ENCODE measurements around a stretch of chr1.

GRCh38 chr1:32773698-32774479 is 32.3 kb downstream of the KIAA1522 start:
- CAGE, long polyA plus RNA = no peak
- RRBS = no CpG with 5 or more reads among the region's 7 CpGs

- CAGE, long polyA plus RNA = no peak
- RRBS = 8% methylated on average over 3 of the region's 22 CpGs
Observed at GRCh38 chr1:32881894-32882772, 4.2 kb upstream of the HPCA start.

DNA sequence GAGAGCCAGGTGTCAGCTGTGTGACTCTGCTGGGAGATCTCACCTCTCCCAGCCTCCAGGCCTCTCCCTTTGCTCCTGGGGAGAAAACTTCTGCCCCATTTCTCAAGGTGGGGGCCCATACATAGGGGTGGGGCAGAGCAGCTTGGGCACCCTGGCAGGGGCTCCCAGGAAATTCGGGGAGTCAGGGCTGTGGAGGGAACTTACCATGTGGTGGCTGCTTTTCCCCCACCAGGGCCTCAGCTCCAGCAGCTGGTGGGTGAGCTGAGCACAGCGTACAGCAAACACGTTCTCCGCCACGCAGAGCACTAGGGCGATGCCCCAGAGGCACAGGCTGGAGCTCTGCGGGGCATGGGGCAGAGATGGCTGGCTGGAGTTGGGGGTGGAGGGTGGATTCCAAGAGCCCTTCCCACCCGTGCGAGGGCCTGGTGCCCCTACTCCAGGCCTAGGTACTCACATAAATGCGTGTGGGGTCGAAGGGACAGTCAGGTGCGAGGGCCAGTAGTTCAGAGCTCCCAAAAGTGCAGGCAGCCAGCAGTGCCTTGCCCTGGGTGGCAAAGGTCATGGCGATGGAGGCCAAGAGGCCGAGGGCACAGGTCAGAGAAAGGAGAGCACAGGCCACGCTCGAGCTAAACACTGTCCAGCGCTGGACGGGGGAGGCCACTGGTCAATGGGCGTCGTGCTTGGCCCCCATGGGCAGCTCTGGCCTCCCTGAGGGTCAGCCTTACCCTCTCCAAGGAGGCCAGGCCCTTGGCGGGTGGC is 5.9 kb downstream of the TMEM54 start:
- CAGE, long polyA plus RNA = no peak
- RRBS = no CpG with 5 or more reads among the region's 21 CpGs

GRCh38 chr1:32972696-32973511 is 8.3 kb upstream of the RNF19B start:
- CAGE, long polyA plus RNA = no peak
- RRBS = 1% methylated on average over 18 of the region's 60 CpGs

GRCh38 chr1:33001124-33002478 is 35.1 kb downstream of the AK2 start:
- CAGE, long polyA plus RNA = no peak
- RRBS = no CpG with 5 or more reads among the region's 10 CpGs

DNA sequence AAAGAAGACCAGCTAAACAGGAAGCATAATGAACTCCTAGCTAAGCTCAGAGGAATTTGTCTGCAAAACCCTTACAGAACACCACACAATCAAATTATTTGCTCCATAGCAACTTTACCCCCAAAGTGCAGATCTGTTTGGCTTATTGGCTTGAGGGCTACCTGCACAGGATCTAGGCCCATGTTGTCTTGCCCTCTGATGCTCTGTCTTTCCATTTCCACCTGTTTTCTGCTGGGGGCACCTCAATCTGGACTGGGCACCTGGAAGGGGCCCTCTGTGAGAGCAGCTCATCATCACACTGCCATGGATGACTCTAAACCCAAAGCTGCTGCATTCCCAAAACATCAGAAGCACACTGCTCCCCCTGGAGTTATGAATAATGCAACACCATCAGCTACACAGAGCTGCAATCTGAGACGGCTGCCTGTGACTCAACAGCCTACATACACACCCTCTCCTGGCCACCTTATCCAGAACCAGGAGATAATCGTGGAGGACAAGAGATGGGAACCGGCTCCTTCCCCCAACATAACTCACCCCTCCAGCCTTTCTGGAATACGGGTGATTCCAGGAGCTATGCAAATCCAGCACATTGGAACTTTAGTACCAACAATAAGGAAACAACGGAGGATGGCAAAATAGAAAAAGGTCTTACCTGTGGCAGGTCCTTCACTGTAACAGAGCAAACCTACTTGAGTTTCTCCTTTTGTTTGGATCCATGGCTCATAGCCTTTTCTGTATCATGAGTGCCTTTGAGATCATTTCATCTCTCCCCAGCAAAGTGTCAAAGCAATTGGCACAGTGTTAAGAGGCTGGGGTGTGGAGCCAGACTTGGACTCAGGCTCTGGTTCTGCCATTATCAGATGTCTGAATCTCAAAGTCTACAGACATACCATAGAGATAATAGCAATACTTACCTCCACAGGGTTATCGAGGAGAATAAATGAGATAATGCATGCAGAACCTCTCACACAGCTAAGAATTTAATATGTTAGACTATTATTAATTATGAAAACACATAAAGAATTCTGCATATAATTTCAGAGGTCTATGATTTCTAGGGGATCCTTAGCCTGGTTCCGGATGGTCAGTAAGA is 29.3 kb downstream of the AK2 start:
- CAGE, long polyA plus RNA = no peak
- RRBS = no CpG with 5 or more reads among the region's 7 CpGs

DNA sequence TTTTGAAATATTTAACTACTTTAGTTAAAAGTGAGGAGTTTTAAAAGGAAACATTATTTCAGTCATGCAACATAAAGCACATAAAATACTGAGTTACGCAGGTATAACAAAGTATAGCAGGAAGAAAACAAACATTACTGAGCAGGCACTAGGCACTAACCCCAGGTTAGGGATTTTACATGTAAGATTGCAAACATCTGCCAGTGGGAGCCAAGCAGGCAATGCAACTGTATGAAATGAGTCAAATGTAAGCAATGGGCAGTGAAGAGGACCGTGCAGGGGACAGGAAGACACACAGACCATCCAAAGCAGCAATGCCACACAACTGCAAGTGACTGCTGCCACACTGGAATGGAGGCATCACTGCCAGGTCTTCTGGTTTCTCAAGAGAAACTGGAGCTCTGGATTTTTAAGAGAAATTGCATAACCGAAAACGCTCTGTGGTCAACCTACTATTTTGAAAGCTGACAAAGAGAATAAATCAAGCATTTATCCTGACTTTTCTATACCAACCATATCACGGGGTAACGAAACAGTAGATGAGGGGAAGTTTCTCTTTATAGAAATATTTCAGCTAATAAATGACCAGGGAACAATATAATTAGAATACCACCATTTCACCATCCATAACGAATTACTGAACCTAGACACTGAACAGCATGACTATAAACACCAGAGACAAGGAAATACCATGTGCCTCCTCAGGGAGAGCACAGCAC is 4.6 kb downstream of the AK2 start:
- CAGE, long polyA plus RNA = no peak
- RRBS = no CpG with 5 or more reads among the region's 7 CpGs

- CAGE, long polyA plus RNA = no peak
- RRBS = no CpG with 5 or more reads among the region's 8 CpGs
Observed at GRCh38 chr1:33142674-33143265, 39.1 kb downstream of the TRIM62 start.

DNA sequence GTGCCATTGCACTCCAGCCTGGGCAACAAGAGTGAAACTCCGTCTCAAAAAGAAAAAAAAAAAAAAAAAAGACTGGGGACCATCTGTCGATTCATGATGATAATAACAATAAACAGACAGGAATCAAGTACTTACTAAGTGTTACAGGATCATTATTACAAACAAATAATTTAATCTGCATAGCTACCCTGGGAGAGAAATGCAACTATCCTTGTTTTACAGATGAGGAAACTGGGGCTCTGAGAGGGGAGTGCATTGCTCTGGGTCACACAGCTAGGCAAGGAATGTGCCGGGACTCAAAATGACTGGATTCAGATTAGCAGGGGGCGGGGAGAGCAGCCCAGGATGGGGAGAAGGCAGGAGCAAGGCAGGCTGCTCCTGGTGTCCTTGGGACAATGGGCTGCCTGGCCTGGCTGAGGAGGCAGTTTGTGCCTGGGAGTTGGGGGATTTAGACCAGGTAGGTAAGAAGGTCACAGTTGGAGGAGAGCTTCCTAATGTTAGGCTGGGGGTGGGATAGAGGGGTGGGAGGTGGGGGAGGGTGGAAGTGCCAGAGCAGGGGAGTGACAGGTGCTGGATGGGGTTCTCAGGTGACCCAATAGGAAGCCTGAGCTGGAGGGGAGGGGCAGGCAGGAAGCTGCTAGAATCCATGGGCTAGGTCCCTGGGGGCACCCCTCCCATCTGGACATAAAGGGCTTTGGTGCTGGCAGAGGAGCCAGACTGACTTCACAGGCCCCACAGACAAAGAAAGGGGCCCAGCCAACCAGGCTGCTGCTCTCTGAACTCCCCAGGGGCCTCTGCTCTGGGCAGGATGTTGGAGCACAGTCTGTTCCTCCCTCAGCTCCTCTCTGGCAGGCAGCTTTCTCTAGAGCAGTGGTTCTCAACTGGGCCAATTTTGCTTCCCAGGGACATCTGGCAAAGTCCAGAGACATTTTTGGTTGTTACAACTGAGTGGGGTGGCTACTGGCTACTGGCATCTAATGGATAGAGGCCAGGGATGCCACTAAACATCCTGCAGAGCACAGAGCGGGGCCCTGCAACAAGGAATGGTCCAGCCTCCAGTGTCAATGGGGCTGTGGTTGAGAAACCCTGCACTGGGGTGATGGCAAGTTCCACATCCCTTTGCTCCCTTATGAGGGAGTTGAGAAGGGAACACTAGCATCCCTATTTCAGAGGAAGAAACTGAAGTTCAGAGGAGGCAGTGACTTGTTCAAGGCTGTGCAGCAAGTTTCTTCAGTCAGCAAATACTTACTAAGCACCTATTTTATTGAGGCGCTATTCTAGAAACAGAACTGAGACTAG is 28.9 kb downstream of the TRIM62 start:
- CAGE, long polyA plus RNA = no peak
- RRBS = no CpG with 5 or more reads among the region's 6 CpGs

GRCh38 chr1:33161988-33162239 is 19.9 kb downstream of the TRIM62 start:
- CAGE, long polyA plus RNA = no peak

GRCh38 chr1:33220814-33221477 is 35.3 kb upstream of the ZNF362 start:
- CAGE, long polyA plus RNA = no peak
- RRBS = 4% methylated on average over 2 of the region's 11 CpGs

DNA sequence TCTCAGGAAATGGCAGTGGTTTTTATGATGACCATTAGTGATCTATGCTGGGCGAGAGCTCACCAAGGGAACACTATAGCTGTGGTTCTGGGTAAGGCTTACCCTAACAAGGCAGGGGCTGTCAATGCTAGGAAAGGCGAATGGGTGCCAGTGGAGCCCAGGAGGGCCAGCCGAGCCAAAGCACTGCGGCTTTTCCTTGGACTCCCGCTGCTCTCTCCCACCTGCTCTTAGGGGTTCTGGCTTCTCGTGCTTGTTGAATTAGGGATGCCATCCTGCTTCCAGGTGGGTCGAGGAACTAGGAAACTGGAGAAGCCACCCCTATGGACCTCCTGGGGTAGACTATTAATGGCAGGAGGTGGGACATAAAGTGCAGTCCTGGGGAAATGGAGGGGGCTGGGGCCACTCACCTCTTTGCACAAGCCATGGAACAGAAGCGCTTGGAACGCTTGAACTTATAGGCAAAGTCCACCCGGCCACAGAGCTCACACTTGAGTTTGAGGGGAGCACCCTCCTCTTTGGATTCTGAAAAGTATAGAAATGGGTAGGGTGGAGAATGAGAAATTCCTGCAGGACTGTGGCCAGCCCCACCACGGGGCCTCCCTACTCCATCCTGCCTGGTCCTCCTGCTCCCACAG is 10.2 kb upstream of the A3GALT2 start:
- CAGE, long polyA plus RNA = no peak
- RRBS = no CpG with 5 or more reads among the region's 11 CpGs

- CAGE, long polyA plus RNA = no peak
- RRBS = no CpG with 5 or more reads among the region's 22 CpGs
Observed at GRCh38 chr1:33332065-33333221, 11.5 kb upstream of the A3GALT2 start.

DNA sequence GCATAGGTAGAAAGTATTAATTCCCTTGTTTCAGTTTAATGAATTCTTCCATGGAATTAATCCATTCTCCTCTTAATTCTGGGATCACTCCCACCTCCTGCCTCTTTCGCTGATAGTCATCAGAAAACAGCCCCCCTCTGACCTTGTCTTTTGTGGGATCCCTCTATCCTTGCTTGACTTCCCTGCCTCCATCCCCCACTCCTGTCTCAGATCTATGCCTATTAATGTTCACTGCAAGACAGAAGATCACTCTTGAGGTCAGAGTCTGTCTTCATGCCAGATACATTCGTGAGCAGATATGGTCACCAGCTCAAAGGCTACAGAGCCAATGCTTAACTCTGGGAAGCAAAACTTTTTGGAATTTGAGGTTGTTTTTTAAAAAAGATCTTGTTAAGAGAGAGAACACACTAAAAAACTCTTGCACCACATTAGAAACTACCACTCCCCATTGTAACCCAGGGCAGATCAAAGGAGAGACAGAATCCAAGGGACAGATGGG is 17.1 kb upstream of the A3GALT2 start:
- CAGE, long polyA plus RNA = no peak
- RRBS = no CpG with 5 or more reads among the region's 2 CpGs

DNA sequence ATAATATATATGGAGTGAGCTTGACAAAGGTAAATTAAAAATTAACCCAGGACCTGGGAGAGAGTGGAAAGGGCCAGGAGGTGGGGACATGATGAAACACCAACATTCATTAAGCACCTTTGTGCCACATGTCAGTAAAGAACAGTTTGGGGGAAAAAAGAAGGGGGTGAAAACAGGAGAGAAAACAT is 26.4 kb upstream of the A3GALT2 start:
- CAGE, long polyA plus RNA = no peak

DNA sequence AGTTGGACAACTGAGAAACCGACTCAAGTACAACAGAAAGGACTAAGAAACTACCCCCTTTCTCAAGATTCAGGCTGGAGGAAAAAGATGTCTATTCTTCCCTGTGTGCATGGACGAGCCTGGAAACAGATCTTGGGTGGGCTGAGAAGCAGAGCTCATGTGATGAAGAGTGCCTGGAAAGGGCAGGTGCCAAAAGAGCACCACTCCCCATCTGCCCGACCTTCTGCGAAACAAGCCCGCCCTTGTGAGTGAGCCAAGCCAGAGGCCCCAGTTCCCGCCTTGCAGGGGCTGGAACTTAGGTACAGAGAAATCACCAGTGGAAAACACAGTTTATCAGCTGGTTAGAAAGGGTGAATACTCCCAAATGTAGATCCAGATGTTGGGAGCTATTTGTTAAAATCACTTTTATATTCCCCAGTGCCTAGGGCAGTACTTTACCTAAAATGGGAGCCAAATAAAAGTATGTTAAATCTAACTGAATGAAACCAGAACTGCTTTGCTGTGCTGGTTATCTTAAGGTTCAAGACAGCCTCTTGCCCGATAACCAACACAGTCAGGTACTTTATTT is 26.8 kb upstream of the A3GALT2 start:
- CAGE, long polyA plus RNA = no peak
- RRBS = no CpG with 5 or more reads among the region's 7 CpGs

GRCh38 chr1:33470470-33471216 is 1.8 kb upstream of the ZSCAN20 start:
- CAGE, long polyA plus RNA = no peak
- RRBS = no CpG with 5 or more reads among the region's 13 CpGs

DNA sequence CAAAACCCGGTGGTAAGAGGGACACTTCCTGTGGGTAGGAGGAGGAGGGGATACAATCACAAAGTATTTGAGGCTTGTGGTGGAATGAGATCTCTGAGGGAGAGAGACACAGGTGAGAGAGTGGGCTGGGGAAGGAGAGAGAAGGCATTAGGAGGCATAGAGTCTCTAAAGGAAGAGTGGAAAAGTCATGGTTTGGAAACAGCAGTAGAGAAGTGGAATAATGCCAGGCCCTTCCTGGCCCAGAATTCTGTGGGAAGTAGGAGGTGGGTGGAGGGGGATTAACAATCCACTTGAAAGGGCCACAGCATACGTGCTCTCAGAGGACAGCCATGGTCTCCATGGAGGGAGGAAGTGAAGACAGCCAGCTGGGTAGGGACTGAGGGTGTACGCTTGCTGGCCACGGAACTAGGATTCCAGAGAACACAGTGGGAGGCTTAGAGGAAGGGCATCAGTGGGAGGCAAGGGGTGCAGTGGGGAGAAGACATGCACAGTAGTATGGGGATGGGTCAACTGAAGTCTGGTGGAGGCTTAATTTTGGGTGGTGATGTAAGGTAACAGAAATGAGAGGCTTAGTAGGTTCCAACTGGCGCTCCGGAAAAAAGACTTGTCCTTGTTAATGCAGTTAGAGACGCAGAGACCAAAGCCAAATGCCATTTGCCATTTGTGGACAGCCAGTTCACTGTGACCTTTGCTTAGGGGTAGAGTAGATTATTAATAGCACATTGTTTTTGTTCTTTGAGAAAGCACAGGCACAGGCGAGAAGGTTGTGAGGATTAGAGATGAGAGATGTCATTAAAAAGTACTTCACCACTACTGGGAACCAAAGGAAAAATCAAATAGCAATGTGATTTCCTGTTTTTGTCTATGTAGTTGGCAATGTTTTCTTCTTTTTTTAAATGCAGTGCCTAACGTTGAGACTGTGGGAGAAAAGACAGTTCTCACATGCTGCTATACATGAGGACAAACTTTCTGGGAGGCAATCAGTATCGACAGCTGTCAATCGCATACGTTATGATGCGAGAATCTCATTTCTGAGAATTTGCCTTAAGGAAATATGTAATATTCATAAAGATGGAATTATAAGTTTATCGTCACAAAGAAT is 103.0 kb downstream of the ZSCAN20 start:
- CAGE, long polyA plus RNA = no peak
- RRBS = no CpG with 5 or more reads among the region's 14 CpGs

DNA sequence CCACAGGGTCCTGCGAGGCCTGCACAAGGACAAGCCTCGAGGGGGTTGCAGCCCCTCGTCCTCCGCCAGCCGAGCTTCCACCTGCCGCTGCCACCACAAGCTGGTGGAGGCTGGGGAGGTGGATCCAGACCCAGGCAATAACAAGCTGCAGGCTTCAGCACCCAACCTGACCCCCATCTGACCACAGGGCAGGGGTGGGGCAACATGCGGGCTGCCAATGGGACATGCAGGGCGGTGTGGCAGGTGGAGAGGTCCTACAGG is 4.3 kb downstream of the GJB3 start:
- CAGE, long polyA plus RNA = no peak
- RRBS = no CpG with 5 or more reads among the region's 8 CpGs

- CAGE, long polyA plus RNA = no peak
- RRBS = no CpG with 5 or more reads among the region's 8 CpGs
Observed at GRCh38 chr1:35172186-35172691, 20.7 kb downstream of the SFPQ start.

Measured in mammary epithelial cell (primary cell).